Mesenchymal stem cell of adipose (primary cell): ENCODE measurements around a stretch of chr6.

DNA sequence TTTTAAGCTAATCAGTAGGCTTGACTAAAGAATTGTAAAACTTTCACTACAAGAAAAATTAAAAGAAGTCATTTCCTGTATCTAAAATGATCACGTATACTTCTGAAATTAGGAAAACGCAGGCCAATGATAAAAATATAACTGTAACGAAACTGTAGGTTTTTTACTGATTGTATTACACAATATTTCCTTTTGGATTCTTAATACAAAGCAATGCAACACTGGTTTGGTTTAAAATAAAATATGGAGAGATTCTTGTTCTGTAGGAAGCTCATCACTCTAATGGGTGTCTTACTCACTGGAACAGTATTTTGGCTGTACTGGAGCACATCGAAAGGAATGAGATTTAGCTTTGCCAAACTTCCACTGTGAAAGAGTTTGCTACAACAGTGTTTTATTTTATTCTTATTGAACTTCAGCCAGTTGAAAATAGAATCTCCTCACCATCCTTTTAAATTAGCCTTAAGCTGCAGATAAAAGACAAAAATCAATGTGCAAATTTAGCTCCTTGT is 230.8 kb upstream of the QKI start:
- CAGE, long polyA plus RNA, result no peak

GRCh38 chr6:163191358-163192401 is 222.8 kb upstream of the QKI start:
- CAGE, long polyA plus RNA, result no peak

- CAGE, long polyA plus RNA, result no peak
Observed at GRCh38 chr6:163289375-163289900, 125.1 kb upstream of the QKI start.

GRCh38 chr6:163441343-163442161 is 27.0 kb downstream of the QKI start:
- CAGE, long polyA plus RNA, result no peak

- CAGE, long polyA plus RNA, result no peak
Observed at GRCh38 chr6:163533516-163533862, 119.0 kb downstream of the QKI start.

- CAGE, long polyA plus RNA, result no peak
Observed at GRCh38 chr6:163548522-163549293, 134.2 kb downstream of the QKI start.

DNA sequence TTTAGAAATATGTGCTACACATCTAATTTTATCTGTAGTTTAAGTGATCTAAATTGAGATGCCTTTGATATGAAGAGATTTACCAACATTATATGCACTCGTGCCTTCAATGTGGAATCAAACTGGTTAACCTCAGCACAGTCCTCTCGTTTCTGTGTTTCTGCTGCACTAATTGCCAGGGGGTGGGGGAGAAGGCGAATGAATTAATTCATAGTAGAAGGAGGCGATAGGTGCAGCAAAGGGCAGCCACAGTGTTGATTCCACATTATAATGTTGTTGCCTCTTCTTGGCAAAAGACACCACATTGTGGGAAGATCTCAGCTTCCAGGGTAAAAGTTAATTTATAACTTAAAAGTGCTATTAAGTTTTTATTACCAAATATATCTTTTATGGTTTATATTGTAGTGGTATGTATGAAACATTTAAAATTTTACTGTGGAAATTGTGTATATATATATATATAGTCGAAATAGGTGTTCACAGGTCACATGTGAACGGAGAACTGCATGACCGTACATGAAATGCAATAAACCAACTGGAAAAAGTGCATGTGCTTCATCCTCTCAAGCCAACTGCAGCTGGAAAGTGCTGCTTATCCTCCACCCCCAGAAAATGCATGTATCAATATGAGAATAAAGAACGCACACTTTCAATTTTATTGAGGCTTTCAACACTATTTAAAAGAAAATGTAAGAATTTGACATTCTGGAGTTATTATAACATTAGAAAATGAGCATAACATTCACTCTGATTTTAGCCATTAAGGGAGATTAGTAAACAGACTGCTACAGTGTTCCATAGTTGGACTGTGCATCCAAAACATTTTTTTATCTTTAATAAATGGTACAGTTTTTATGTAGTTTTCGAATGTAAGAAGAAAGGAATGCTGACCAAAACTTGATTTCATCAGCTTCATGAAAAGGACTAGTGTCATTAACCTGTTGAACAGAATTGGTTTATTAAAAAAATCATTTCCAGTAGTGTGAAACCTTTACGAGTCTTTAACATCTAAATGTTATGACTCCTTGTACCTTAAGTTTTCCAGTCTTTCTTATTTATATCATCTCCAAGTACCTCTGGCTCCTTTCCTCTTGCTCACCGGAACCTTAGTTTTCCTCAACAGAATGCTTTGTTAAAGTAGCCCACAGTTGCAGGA is 162.0 kb downstream of the QKI start:
- CAGE, long polyA plus RNA, result no peak

DNA sequence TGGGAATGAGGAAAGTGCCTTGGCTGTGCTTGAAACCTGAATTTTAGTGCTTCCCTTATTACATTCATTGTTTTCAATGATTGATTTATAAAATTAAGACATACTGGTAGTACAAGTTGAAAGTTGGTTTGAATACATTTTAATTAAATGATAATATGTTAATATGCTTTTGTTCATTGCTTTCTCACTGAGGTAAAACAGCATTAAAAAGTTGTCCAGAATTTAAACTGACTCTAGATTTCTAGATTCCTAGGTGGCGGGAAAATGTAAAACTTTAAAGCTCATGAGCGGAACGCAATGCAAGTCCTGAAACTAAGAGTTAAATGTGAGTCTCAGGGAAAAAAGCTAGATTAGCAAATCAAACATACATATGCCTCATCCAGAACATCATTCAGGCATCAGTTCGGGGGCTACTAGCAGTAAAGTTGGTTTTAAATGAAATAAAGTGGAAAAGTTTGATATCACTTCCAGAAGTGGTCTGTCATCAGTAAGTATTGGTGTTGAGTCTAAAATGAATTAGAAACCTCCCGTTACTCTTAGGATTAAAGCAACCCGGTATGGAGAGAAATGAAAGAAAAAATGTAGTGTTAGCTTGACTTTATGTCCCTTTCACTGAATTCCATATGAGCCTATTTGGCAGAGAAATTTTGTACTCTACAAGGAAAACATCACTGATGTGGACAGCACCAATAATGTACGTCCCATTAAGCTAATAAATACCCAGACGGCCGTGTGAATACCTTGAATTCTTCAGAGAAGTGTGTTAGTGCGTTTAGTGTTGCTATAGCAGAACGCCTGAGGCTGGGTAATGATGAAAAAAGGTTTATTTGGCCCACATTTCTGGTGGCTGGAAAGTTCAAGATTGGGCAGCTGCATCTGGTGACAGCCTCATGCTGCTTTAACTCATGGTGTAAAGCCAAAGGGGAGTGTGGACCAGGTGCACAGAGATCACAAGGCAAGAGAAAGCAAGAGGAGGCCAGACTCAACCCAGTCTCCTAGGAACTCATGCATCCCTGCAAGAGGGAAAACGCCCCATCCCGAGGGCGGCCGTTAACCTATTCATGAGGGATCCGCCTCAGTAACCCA is 164.2 kb downstream of the QKI start:
- CAGE, long polyA plus RNA, result no peak

GRCh38 chr6:163667697-163668132 is 253.2 kb downstream of the QKI start:
- CAGE, long polyA plus RNA, result no peak

DNA sequence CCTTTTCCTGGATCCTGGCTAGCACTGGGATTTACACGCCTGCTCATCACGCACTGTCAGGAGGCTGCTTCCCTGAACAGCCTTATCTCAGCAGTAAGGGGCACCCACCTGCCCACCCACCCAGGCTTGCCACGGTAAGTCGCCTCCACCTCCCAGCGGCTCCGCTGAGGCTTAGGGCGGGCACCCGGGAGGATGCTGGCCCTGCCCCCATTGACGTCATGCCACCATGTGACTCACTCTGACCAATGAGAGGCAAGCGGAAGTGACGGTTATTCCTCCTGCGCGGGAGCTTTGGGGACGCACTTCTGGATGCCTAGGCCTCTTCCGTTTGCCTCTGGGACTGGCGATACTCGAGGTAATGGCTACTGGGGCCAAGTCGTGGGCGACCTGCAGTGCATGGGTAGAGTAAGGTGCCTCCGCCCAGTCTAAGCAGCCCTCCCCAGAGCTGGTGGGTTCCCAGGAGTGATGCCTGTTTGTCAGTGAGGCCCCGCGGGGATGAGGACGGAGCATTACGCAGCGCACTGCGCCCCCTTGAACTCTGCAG is 256.9 kb downstream of the QKI start:
- CAGE, long polyA plus RNA, result no peak

GRCh38 chr6:163944098-163944476 is 529.6 kb downstream of the QKI start:
- CAGE, long polyA plus RNA, result no peak

DNA sequence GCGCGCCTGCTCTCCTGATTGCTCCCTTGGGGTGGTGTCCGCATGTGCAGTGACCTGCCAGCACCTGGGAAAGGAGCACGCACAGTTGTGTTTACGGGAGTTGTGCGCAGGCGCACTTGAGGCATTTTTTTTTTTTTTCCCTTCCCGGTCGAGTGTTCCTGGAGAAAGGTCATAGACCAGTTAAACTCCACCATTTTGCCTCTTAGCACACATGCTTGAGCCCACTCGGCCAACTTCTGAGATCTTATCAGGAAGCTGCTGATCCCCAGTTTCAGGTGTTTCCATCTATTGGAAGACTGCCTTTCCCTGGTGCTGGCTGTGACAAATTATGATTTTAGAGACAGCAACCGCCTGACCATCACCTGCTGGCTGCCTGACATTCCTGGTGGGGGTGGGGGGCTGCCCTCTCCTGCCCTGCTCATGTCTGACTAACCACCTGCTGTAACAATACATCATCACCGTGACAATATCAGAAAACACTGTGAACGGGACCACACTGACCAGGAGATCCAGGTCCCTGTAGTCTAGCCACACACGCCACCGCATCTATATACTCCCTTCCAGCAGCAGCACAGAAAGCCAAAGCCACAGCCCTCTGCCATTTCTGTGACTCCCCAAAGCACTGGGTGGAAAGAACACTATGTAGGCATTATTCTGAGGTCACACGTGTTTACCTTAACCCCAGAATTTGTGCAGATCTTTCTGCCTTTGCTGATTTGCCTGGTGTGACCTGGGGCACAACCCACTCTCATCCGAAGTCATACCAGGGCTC is 537.5 kb downstream of the QKI start:
- CAGE, long polyA plus RNA, result no peak

- CAGE, long polyA plus RNA, result no peak
Observed at GRCh38 chr6:163955230-163955611, 540.7 kb downstream of the QKI start.

DNA sequence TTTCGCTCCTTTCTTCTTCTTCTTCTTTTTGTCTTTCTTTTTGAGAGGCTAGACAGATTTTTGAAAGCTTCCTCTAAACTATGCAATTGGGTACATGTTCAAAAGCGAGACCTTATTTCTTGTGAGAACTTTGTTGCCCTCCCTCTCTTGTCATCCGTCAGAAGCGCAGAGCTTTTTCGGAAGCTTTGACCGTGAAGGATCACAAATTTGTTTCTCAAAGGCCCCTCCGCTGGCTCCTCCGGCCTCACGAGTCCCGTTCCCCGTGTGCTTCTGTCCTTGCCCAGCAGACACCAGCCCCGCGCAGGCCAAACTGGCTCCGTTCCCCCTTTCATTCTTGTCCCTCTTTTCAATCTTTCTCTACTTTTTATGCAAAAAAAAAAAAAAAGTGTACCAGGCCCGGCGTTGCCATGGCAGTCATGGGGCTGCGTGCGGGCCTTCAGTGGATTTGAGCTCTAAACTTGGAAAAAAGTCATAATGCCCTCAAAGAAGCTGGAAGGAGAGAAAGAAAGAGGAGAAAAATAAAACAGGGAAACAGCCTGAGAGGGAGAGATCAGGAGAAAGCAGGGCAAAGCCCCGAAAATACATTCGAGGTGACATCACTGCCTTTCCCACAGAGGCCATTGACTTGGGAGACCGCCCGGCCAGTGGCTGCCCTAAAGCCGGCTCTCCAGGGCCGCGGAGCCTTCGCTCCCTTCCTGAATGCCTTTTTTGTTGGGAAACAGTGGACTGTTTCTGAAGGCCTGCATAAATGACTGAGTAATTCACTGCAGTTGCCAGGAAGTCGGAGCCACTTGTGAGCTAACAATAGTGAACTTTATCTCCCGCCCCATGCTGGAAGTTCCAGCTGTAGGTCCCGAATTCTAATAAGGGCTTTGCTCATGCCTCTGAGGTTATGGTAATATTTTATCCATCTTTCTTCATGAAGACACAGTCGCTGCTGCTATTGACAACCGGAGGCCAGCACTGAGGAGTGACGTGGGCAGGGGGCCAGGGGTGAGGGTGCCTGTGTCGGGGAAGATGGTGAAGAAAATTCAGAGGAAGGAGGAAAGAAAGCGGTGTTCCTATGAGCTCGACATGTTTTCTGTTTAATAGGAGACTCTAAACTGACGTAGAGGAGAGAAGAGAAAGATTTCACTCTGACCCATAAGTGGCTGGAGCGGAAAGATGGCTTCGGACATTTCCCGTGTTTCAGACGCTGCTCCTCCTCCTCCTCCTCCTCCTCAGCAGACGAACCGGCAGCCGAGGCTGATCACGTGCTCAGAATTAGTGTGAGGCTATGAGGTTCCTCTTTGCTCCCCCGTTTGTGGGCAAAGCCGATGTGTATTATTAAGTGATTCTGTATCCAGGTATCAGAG is 670.9 kb downstream of the QKI start:
- CAGE, long polyA plus RNA, result no peak

DNA sequence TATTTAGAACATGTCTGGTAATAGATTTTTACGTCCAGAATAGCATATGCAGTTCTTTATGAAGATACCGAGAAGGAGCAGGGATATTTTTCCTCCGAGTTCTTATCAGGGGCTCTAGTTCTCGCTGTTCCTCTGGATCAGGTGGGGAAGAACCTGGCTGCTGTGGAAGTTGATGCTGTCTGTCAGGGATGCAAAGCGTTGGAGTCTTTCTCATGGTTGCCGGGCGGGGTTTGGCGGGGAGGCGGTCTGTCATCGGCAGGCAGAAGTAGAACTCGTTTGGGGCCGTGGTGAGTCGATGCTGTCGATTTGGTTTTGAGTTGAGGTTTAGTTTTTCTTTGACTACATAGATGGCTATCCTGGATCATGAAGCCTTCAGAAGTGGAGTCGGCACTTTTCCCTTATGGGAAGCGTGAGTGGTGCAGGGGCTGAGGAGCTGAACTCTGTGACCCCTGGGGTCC is 691.2 kb downstream of the QKI start:
- CAGE, long polyA plus RNA, result no peak

DNA sequence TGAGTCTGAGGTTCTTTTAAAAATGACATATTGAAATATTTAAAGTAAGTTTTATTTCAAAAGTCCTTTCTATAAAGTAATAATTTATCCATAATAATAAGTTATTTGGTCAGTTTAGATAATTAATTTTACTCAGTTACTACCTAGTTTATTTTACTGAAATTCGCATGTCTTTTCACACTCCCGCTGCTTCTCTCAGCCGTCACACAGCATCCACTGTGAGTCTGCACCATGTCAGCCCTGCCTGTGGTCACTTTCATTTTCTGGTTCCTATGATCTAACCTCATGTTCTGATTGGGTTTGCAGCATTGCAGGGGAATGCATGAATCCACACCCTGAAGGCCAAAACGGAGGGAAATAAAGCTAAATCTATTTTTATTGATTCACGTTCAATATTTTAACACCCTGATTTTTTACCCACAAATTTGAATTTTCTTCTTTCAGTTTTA is 47.4 kb downstream of the PDE10A start:
- CAGE, long polyA plus RNA, result no peak

GRCh38 chr6:165661843-165662118 is 1.3 kb downstream of the PDE10A start:
- CAGE, long polyA plus RNA, result no peak

DNA sequence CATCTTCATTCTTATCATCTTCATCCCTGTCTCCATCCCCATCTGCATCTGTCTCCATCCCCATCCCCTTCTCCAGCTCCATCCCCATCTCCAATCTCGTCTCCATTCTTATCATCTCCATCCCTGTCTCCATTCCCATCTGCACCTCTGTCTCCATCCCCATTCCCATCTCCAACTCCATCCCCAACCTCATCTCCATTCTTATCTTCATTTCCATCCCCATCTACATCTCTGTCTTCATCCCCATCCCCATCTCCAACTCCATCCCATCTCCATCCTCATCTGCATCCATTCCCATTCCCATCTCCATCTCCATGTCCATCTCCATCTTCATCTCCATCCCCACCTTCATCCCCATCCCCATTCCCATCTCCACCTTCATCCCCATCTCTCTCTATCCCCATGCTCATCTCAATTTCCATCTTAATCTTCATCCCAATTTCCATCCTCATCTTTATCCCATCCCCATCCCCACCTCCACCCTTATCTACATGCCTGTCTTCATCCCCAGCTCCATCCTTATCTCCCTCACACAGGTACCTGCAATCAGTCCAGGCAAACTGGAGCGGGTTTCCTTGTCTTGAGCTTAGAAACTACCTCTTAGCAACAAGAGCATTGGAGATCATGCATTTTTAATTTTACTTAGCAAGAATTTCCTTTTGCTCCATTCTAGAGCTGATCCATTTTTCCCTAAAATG is 176.8 kb upstream of the PDE10A start:
- CAGE, long polyA plus RNA, result no peak

- CAGE, long polyA plus RNA, result no peak
Observed at GRCh38 chr6:166307615-166308259, 455 bp downstream of the PRR18 start.

GRCh38 chr6:166341275-166341866 is 974 bp downstream of the SFT2D1 start:
- CAGE, long polyA plus RNA, result no peak